ENCODE data around the gene LYPLAL1.

GRCh38 chr1:214646748-214647845, 44.1 kb downstream of the CENPF start:
- RAMPAGE, long total RNA: no peak
- RRBS: no CpG with 5 or more reads among the region's 3 CpGs

- RAMPAGE, long total RNA: no peak
- RRBS: no CpG with 5 or more reads among the region's 3 CpGs
Observed at GRCh38 chr1:215543161-215543839, 23.8 kb upstream of the KCTD3 start.

GRCh38 chr1:216531254-216531793, 108.1 kb upstream of the USH2A start:
- RAMPAGE, long total RNA: no peak
- RRBS: no CpG with 5 or more reads among the region's 9 CpGs

GRCh38 chr1:216617072-216617691, 106.0 kb downstream of the ESRRG start:
- RAMPAGE, long total RNA: no peak
- RRBS: no CpG with 5 or more reads among the region's 5 CpGs

DNA sequence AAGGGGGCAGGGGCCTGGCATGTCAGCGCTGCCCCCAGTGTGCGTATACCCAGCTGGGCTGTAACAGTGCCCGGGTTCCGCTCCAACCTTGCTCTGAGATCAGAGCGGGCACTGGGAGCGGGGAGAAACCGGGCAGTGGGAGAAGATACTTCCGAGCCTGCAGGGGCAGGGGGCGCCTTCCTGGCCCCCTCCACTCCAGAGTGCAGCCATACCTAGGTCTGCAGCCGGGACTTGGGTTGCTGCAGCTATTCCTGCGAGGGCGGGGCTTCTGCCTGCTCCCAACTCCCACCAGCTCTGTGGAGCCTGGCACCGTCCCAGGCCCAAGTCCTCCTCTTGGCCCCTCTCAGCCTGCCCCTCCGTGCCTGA, 21.4 kb upstream of the TGFB2 start:
- RAMPAGE, long total RNA: no peak
- RRBS: over 99% methylated on average over 3 of the region's 14 CpGs

- RAMPAGE, long total RNA: no peak
- RRBS: 3% methylated on average over 5 of the region's 19 CpGs
Observed at GRCh38 chr1:218346203-218346556, 1.0 kb downstream of the TGFB2 start.

GRCh38 chr1:218371808-218372279, 26.7 kb downstream of the TGFB2 start:
- RAMPAGE, long total RNA: no peak
- RRBS: no CpG with 5 or more reads among the region's 7 CpGs

DNA sequence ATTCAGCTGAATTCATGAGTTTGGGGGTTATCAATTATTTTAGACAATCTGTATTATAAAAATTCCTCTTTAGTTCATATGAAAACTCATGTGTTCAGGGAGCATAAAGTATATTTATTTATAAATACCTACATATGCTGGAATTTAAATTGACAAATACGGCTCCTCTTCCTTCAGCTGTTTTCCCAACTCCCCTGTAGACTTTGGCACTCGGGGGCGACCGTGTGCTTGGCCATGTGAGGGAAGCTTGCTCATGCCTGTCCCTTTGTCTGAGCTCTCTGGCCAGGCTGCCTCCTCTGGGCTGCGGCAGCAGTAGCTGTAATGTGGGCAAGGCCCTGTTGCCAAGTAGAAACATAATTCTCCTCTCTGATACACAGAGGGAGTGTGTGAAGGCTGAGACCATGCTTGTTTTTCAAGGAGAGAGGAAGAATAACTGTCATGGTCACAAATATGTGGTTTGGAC, 94.3 kb downstream of the TGFB2 start:
- RAMPAGE, long total RNA: no peak
- RRBS: no CpG with 5 or more reads among the region's 5 CpGs

DNA sequence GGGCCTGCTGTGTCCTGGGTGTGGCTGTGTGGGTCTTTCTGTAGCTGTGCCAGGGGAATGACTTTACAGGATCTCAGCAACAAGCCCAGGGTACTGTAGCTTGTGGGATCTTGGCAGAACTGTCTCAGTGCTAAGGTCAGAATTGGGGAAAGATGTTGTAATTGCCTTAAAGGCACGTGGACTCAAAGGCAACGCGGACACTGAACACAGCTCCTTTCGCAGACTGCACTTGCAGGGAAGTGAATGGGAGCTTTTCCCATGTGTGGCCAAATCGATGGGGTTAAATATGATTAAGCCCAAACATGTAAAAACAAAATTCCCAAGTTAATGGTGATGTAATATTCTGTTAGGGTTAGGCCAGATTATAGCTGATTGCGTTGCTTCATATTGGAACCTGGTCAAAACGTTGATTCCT, 367.1 kb downstream of the TGFB2 start:
- RAMPAGE, long total RNA: no peak
- RRBS: no CpG with 5 or more reads among the region's 7 CpGs

GRCh38 chr1:219173585-219174575, at the start of gene LYPLAL1:
TSS of gene LYPLAL1 (plus strand) at chr1:219173878.
- RAMPAGE, long total RNA: start-site peak on the plus strand at chr1:219173853-219173884, 255 and 576 reads in 2 replicates
- RRBS: 4% methylated on average over 4 of the region's 51 CpGs

GRCh38 chr1:219188966-219189411, 15.3 kb downstream of the LYPLAL1 start:
- RAMPAGE, long total RNA: no peak
- RRBS: no CpG with 5 or more reads among the region's 1 CpG

DNA sequence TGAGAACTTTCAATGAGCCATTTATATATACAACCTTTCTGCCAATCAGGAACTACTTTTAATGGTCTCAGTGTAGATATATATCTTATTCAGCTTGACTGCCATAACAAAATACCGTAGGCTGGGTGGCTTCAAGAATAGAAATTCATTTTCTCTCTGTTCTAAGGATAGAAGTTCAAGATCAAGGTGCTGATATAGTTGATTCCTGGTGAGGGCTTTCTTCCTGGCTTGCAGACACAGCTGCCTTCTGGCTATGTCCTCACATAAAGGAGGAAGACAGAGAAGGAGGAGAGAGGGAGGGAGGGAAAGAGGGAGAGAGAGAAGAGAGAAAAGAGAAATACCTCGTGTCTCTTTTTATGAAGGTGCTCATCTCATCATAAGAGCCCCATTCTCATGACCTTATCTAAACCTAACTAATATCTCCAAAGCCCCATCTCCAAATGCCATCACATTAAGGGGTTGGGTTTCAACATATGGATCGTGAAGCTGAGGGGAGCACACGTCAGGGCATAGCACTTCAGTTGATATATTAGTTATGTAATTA, 209.0 kb downstream of the ZC3H11B start:
- RAMPAGE, long total RNA: no peak
- RRBS: no CpG with 5 or more reads among the region's 4 CpGs

GRCh38 chr1:220017081-220017450, 29.2 kb downstream of the EPRS1 start:
- RAMPAGE, long total RNA: no peak
- RRBS: no CpG with 5 or more reads among the region's 4 CpGs

- RAMPAGE, long total RNA: no peak
- RRBS: no CpG with 5 or more reads among the region's 18 CpGs
Observed at GRCh38 chr1:220253222-220254099, 18.8 kb downstream of the RAB3GAP2 start.

DNA sequence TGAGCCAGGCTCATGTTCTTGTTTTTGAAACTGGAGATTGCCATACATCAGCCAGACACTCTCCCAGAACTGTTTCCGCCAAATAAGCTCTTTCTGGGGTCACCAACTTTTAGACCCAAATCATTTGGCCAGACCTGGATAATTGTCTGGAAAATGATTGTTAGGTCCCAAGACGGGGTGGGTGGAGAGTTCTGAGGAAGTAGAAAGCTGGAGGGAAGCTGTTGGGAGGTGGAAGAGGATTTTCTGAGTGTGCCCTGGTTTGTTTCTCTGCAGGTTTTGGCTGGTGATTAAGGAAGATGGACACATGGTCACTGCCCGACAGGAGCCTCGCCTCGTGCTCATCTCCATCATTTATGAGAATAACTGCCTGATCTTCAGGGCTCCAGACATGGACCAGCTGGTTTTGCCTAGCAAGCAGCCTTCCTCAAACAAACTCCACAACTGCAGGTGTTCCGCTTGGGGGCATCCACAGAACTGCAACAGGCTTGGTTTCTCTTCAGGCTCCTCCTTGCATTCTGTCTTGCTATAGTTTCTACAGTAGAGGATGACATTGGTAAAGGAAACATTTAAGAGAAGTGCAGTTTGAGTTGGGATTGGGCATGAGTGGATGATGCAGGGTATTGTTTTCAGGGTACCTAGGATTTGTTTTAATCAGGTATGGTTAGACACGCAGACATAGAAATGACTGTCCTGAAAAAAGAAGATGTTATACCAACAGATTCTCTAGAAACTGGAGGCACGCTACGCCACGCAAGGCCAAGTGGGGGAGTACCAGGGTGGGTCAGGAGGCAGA, 6.7 kb downstream of the MTARC2 start:
- RAMPAGE, long total RNA: no peak
- RRBS: no CpG with 5 or more reads among the region's 10 CpGs

DNA sequence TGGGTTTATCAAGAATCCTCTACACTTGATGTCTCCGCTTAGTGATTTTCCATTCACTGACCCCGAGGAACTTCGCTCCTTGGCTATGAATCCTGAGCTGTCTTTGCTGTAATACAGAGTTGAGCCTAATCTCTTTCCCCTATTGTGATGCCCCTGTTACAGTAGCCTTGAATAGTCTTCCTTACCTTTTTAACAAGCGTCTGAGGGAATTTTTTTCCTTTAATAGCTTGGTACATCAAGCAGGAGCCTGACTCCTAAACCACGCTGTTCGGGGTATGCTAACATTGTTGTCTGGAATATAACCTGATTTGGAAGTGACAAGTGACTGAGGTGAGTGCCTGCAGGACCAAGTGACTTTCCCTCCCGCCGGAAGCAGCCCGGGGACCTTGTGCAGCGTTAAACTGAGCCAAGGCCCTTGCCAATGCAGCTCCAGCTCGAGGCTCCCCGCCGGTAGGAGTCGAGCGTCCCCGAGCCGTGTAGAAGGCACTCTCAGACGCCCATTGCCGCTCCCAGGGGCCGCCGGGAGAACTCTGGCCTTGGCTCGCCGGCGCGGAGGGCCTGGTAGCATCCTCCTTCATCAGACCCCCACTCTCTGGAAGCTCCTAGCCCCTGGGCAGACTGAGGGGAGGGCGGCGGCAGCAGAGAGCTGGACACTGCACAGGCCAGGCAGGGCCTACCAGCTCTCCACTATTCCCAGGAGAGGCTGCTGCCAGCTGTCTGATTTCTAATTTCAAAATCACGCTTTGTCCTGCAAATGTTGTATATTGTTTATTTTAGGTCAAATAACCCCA, 668 bp upstream of the MTARC1 start:
- RAMPAGE, long total RNA: no peak
- RRBS: 7% methylated on average over 13 of the region's 28 CpGs

DNA sequence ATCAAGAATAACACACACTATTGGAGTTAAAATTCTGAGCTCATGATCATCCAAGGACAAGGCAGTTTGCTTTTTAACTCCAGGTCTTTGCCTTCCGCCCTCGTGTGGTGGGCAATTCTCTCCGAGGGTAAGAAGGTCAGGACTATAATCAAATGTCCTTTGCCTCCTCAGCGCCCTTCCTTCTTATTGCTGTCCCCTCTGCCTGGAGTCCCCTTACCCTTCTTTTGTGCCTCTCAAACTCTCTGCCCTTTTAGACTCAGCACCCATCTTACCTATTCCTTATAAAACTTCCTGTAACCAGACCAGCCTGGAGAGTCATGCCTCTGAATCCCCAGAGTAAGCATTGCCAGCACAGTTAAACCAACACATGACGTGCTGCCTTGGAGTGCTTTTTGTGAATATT, 17.2 kb downstream of the MTARC1 start:
- RAMPAGE, long total RNA: no peak
- RRBS: no CpG with 5 or more reads among the region's 5 CpGs

DNA sequence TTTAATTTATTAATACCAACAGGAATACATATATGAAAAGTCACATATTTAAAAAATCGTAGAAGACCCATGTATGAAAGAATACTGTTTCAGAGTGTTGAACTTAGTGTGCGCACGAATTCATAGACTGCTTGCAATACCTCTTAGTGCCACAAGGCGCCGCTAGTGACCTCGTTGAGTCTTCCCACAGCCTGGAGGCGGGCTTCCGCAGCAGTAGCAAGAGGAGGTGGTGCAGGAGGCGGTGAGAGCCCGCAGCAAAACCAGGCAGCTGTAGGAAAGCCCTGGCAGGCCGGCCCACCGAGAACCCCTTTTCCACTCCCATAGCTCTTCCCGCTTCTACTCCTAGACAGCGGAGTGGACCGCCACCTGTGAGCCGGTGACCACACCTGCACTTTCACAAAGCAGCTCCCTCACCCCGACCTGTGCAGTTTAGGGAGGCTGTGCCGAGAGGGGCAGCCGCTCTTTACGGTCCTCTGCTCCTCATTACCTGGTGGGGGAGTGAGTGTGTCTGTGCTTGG, 23.5 kb downstream of the MTARC1 start:
- RAMPAGE, long total RNA: no peak
- RRBS: 23% methylated on average over 5 of the region's 20 CpGs

DNA sequence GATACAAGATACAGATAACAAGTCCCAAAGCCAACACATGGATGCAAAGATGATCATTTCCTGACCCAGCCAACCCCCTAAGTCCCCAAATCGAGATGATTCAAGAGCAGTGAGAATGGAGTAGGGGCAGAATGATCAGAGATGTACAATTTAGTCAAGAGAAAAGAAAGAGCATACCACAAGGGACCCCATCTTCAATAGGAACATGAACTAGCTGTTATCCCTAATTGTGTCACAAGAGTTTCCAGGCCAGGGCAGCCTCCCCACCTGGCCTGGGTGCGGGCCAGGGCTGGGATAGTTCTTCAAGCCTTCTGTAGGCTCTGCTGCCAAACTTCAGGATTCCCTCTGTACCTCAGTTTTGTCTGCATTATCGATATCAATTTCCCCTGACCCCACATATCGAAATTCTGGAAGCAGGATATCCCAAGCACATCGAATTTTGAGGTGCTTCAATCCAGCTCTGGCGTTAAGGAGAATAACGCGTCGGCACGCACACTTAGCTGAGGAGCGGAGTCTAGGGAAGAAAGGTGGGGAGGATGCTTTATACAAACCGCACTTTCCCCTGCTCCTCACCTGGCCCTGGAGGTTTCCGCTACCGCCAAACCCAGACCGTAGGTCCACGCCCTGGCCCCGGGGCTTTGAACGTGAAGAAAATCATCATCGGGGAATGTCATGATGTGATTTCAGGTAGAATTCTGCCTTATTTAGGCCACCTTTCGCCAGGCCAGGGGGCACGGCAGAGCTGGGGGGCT, 7.3 kb downstream of the HLX start:
- RAMPAGE, long total RNA: no peak
- RRBS: no CpG with 5 or more reads among the region's 21 CpGs

DNA sequence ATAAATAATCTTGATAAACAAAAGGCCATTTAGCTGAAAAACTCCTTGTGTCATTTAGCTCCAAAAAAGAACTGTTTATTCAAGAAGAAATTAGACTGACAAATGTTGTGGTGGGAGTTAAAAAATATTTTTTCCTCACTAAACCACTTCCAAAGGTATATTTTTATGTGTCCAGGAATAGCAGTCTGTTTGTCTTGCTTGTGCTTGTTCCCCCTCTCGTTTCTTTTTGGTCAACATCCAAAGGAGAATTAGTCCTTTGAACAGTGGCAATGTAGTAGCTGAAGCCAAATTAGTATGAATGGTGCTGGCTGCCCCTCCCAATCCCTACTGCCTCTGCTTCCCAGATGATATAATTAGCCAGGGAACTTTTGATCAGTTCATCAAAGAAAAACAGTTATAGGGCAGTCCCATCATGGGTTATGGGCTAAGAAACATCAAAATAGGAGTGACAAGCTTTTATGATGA, 238.9 kb downstream of the HLX start:
- RAMPAGE, long total RNA: no peak
- RRBS: no CpG with 5 or more reads among the region's 1 CpG

Measured in epithelial cell of alveolus of lung (primary cell).